ENCODE measurements around a stretch of chr5.

DNA sequence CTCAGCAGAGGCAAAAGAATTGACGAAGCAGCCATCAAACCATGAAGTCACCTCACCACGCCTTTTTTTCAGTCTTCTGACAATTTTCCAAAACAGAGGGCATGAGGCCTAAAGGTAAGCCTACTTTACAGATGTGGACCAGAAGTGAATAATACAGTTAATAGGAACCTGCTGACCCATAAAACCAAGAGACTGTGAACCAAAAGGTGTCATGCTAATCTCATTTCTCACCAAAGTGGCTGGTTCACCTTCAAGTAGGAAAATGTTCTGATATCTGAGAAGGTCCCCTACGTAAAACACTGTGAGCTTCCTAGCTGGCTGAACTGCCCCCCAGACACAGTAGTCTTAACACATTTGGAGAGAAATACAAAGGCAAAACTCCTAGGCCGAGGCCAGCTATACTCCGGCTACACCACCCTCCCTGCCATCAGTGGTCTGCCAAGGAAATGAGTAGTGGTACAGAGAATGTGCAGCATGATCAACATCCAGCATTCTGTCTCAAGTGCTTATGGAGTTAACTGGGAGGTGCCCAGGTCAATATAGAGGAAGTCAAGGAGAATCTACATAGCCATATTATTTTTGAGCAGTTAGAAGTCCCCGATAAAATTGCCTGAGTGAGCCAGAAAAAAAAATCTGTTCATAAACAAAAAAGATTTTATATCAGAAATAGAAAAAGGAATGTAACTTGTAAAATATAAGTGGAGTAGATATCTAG is 19.4 kb upstream of the F2RL2 start:
- PRO-cap = no peak

GRCh38 chr5:76732476-76732903 is 16.6 kb downstream of the F2R start:
- PRO-cap = no peak

DNA sequence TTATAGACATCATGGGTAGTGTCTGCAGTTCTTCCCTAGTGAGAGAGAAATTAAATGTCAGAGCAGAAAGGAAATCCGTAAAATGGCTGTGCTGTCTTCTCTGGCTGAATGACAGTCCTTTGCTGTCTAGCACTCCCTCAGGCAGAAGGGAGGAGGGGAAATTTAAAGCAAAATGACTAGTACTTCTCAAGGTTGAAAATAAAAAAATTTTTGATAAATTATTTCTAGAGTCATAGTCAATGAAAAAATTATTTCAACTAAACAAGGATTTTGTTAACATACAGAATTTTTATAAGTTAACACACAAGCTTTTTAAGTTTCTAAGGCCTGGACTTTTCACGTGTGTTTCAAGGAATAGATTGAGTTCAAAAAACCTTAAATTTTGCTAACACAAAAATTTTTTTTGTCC is 20.3 kb downstream of the F2R start:
- PRO-cap = no peak

DNA sequence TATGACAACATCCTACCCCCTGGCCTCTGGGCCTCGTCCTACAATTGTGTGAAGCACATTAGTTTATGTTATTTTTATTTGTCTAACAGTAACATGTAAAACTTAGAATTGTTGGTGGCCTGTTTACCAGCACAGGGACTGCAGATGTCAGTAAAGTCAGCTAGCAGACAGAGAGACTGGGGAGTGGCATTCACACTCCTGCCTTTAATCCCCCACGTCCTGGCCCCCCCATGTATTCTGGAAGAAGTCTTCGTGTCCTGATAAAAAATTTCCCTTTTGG is 5.9 kb upstream of the CRHBP start:
- PRO-cap = no peak

DNA sequence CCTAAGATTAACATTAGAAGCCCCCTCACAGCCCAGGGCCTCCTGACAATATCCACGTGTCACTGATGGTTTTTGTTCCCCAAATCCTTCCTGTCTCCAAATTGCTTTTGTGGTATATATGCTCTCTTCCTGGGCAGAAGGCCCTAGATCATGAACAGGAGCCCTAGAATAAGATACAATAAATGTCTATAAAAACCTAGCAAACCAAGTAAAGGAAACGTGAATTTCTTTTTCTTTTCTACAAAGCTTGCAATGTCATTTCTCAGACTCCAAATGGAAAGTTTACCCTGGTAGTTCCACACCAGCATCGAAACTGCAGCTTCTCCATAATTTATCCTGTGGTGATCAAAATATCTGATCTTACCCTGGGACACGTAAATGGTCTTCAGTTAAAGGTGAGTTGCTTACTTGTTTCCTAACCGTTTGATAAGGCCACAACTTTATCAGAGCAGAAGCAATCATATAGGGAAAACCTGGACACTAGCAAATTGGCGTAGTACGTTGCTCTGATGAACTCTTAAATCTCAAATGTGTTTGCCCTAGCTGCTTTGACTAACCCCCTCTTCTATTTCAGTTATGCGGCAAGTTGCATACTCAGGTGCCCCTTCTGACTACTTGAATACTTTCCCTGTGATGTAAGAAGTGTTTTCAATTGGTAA is 5.8 kb downstream of the CRHBP start:
- PRO-cap = no peak

DNA sequence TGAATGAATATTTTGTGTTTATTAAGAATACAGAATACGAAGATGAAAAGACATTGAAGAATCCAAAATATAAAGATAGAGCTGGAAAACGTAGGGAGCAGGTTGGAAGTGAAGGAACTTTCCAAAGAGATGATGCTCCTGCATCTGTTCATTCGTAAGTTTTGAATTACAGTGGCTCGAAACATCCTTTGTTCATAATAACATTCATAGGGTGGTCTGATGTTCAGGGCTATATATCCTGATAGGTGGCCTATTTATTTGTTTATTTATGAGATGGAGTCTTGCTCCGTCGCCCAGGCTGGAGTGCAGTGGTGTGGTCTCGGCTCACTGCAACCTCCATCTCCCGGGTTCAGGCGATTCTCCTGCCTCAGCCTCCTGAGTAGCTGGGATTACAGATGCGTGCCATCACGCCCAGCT is 27.5 kb downstream of the ZBED3 start:
- PRO-cap = no peak

DNA sequence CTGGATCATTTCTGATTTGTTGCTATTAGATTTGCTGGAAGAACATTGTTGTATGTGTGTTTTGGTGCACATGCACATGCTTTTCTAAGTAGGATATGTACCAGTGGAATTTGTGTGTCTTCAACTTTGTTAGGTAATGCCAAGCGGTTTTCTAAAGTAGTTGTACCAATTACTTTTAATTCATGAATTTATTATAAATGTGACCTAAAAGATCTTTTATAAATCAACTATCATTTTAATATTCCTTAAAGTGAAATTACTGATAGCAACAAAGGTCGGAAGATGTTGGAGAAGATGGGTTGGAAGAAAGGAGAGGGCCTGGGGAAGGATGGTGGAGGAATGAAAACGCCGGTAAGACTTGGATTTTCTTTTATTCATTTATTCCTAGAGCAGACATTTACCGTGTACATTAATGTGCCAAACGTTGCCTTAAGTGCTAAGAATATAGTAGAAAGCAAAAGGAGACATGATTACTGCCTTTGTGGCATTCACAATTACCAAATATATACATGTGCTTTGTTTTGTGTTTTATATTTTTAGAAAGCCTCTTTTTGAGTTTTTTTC is 25.6 kb downstream of the ZBED3 start:
- PRO-cap = no peak

DNA sequence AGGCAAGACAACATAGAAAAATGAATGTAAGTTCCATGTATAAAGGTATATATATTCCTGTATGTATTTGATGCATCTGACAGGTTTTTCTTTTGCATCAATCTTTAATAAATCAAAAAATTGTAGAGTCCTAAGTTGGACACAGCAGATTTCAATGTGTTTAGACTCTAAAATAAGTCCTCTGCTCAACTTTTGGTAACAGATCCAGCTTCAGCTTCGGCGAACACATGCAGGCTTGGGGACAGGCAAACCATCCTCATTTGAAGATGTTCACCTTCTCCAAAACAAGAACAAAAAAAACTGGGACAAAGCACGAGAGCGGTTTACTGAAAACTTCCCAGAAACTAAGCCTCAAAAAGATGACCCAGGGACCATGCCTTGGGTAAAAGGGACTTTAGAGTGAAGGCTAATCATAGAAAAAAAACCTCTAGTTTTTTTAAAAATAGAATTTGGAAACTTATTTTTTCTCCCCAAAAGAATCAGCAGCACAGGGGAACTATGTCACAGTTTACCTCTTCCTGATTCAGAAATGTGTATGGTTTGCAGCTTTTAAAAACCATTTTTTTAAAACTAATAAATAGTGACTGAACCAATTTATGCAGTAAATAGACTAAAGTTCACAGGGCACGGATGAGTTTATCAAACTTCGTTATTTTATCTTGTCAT is 24.1 kb downstream of the ZBED3 start:
- PRO-cap = no peak

DNA sequence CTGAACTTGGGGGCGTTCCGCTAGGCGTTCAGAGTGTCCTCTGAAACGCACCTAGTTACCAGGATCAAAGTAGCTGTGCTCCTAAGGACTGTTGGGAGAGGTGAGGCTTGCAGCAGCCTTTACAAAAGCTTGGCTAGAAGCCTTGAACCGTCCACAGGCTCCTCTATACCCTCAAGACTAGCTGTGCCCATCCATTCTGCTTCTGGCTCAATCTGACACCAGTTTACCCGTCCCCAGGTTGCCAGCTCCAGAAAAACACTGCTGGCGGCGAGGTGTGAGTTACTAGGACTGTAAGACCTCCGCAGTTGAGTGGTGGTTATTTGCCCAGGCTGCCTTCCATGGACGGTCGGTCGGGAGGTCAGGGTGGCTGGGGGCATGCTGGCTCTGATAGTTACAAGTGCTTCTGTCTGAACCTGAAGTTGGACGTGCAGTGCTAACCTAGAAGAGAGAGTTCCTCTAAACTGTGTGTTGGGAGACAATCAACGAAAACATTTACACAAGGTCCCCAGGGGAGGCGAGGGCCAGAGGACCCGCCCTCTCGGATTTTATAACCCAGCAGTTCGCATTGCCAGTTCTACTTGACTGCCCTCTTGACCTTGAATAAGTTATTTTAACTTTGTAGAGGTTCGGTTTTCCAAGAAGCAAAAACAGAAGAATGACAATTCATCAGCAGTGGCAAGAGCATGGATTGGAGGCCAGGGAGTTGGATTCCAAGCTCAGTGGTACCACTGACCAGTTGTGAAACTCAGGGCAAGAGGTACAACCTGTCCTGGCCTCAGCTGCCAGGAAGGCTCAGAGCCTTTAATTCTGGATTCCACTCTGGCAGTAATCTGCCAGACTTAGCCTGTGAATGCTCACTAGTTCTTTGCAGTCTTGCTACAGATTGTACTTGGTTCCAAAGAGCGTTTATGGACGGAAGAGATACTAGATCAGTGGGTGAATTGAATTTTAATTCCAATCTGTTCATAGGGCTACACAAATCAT is 28.8 kb upstream of the PDE8B start:
- PRO-cap = no peak

- PRO-cap = no peak
Measured at GRCh38 chr5:77994574-77995170, 218.5 kb upstream of the TBCA start.

- PRO-cap = no peak
Measured at GRCh38 chr5:78078357-78079038, 216.0 kb downstream of the AP3B1 start.

DNA sequence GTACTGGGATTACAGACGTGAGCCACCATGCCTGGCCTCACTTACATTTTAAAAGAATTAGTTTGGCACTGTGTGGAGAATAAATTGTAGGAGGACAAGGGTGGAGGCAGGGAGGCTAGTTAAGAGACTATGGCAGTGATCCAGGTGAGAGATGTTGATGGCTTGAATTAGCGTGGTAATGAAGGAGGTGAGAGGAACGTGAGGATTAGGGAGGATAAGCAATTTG is 7.0 kb upstream of the SCAMP1 start:
- PRO-cap = no peak

GRCh38 chr5:78509104-78509883 is 139.3 kb downstream of the LHFPL2 start:
- PRO-cap = no peak

GRCh38 chr5:78534240-78534758 is 114.3 kb downstream of the LHFPL2 start:
- PRO-cap = no peak

- PRO-cap = no peak
Measured at GRCh38 chr5:78646985-78647830, 1.4 kb downstream of the LHFPL2 start.

DNA sequence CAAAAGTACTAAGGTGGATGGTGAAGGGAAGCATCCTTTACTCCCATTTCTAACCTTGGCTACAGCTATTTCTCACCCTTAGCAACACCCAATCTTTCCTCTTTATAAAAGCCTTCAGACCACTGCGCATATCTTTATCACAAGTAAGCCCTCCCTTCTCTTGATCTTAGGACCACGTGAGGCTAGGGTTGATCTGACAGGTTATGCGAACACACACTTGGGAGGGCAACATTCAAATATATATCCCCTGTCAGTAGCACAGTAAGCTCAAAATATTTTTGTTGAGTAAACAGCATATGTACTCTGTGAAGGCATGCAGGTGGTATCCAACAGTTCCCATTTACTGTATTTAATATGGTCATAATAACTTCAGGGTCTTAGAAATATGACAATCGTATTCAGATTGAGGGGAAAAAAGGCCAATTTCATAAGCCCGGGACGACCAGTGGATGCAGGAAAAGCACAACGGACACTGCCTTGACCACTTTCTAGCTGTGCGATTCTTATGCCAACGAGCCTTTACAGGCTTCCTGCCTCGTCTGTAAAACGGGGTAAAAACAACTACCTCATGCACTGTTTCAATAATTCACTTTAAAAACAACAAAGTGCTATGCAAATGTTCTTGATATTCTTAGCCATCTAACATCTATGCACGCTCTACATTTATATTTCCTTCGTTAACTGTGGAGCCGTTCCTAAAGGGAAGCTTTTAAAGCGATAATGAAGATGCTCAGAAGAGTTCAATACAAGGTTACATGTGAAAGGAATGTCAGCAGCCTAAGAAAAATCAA is 1.3 kb downstream of the ARSB start:
- PRO-cap = no peak

GRCh38 chr5:79032134-79032849 is 37.2 kb downstream of the DMGDH start:
- PRO-cap = no peak

DNA sequence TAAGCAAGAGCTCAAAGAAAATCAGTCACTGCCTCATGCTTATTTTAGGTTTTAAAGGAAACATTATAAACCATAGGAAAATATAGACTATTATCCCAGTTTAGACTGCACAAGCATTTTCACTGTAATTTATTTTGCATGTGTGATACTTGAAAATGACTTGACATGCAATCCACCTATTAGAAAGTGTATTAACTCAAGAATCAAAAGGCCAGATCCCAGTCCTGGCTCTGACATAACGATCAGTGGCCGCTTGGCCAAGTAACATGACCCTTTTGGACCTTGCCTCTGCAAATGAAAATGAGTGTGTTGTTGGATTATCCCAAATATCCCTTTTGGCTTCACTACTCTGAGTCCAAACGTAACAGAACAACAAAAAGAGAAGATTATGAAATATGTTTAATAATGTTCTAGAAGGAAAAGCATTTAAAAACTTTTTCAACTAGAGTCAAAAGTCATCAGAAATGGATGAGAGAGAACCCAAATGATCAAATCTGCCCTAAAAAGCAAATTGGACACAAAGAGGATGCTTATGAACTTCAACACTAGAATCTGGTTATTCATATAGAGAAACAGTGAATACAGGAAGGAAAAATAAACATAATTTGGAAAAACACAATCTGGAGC is 18.9 kb downstream of the DMGDH start:
- PRO-cap = no peak

DNA sequence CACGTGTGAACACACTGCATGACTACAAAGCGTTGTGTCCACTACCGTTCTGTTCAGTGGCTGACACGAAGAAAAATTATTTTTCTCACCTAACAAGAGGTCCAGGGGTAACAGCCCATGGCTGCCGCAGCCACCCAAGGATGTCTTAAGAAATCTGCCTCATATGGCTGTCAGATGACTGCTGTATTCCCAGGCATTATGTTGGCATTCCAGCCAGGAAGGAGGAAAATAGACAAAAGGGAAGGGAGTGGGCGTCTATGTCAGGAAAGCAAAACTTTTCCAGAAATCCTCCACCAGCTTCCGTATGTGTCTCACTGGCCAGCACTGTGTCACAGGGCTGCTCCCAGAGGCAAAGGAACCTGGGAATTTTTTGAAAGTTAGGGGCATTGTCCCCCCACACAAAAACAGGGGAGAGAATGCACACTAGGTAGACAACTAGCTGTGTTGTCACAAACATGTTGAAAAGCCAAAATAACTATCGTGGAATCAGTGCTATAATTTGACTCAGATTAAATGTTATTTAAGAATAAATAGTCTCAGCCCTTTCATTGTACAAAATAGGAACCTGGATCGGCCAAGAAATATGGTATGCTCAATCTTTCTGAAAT is 7.3 kb downstream of the BHMT2 start:
- PRO-cap = no peak

DNA sequence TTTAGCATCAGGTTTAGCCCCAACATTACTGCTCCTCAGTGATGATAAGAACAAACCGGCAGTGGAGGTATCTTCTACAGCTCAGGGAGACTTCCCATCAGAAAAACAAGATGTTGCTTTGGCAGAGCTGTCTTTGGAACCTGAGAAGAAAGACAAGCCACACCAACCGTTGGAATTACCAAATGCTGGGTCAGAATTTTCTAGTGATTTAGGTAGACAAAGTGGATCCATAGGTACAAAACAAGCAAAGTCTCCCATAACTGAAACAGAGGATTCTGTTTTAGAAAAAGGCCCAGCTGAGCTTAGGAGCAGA is 43.8 kb downstream of the CMYA5 start:
- PRO-cap = no peak